ENCODE data around the gene TMEM262.

GRCh38 chr11:64208710-64209700 lies 2.5 kb downstream of the FERMT3 start:
- PRO-cap = no peak

DNA sequence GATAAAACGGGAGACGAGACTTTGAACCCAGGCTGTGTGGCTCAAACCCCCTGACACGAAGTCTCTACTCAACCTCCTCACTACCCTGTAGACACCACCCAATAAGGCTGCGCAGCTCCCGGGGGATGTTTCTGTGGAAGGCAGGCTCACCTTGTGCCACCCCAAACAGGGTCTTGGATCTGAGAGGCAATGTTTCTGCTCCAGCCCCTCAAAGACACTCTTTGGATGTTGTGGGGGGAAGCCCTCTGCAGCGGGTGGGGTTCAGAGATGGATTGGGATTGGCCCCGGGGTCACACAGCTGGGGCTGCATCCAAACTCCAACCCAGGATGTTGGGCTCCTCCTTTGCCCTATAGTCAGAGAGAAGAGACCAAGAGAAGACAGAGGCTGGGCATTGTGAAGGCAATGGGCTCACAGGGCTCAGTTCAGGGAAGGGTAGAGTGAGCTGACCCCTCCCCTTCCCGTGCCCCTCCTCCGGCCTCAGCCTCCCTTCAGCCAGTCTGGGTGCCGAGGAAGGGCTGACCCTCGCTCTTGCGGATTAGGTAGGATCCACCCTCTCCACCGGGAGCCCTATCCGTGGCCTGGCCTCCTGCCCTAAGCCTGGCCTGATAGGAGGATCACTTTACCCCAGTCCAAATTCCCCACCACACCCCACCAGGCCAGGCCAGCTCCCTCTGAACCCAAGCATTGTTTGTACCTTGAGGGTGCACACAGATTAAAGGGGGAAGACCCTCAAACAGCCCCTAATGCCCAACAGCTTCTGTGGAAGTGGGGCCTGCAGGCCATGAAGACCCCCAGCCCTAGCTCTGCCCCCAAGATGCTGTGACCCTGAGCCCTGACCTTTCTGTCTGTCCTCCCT lies 1.7 kb upstream of the PPP1R14B start:
- PRO-cap = no peak

GRCh38 chr11:64258647-64259405 lies 7.5 kb downstream of the PLCB3 start:
- PRO-cap = no peak

DNA sequence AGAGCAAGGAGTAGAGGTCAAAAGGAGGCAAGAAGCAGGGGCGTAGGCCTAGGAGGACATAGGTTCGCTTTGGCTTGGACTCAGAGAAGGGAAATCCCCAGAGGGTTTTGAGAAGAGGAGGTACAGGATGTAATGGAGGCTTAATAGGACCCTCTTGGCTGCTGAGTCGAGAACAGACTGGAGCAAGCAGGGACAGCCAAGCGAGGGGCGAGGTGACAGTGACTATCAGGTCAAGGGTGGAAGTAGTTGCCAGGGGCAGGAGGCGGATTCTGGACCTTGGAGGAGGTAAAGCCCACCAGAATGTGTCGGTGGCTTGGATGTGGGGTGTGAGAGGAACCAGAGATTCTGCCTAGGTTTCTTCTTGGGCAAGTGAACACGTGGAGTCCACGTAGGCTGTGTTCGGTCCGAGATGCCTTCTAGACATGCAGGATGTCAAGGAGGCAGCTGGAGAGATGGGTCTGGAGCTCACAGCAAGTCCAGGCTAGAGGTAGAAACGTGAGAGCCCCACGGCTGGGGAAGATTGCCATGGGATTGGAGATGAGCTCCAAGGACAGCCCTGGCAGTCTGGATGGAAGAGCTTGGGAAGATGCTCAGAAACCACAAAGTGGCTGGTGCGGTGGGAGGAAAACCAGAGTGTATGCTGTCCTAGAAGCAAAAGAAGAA lies 4.3 kb downstream of the TRMT112 start:
- PRO-cap = no peak

- PRO-cap = no peak
These were observed 1.4 kb downstream of the PRDX5 start for GRCh38 chr11:64319251-64319859.

DNA sequence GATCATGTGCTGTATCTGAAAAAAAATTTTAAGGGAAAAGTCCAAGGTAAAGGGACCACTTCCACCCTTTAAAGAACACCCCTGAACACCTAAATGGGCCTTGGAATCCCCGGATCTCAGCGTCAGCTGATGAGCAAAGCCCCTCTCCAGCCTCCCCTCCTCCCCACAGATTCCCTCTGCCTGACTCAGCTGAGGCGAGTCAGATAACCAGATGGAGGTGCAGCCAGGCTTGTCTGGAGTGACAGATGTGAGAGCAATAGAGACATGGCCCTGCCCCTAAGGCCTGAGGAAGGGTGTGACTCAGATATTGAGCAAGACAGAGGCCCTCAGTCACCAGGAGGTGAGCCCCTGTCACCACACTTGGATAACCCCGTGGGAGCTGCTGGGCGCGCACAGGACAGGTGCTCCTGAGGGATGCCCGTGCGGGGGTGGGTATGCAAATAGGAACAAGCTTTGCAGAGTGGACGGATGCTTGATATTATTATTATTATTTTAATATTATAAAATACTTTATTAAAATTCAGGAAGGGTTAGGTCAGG lies 4.9 kb upstream of the CCDC88B start:
- PRO-cap = no peak

- PRO-cap = no peak
These were observed 4.6 kb downstream of the CCDC88B start for GRCh38 chr11:64344596-64345084.

DNA sequence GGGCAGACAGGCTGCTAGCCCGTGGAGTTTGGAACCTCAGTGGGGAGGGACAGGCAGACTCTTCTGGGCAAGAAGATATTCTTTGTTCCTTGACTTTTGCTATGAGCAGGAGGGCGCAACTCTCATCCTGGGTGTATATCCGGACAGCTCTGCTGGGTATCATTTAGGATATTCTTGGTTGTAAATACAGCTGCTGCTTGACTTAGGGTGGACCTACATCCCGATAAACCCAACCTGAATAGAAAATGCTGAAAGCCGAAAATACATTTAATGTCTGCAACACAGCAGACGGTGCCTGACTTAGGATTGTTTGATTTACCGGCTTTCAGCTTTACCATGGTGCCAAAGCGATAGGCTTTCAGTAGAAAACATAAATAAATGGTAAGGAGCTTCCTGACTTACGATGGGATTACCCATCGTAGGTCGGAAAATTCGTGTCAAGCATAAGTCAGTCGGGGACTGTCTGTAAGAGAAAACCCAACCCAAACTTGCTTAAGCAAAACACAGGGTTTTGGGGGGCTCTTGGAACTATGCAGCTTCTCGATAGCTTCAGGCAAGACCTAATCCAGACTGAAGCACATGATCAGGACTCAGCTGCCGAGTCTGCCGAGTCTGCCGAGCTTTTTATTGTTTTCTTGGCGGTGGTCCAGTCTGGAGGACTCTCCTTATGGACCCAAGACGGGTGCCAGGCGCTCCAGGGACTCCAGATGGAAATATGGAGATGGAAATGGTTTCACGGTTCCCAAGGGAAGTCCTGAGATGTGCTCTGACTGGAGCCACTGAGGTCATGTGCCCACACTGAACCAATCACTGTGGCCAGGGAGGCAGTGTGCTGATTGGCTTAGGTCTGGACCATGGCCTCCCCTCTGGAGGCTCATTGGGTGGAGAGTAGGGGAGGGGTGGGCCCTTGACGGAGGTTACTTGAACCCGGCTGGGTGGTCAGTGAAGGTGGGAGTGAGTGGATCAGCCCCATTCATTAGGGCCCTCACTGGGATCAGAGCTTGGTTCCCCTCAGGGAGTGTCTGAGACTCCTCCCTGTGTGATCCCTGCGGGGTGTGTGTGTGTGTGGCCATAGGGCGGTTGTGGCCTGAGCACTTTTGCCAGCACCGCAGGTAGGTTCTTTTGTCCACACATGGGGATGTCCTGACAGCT lies 13.7 kb downstream of the RPS6KA4 start:
- PRO-cap = no peak

GRCh38 chr11:64409791-64410158 lies 50.8 kb downstream of the RPS6KA4 start:
- PRO-cap = no peak

DNA sequence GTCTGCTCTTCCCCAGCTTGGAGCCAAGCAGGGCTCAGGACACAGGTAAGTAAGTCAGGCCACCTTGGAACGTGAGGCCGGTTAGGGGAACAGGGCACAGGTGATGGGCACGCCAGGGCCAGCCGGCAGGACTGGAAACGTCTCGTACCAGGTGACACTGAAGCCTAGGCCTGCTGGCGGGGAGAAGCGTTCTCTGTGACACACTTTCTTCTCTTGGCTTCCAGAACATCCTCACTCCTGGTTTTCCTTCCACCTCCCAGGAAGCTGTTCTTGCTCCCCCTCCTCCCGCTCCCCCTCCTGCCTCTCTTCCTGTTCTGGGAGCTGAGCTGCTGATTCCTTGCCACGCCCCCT lies 4.0 kb downstream of the SLC22A11 start:
- PRO-cap = no peak

- PRO-cap = no peak
These were observed 63.2 kb downstream of the NRXN2 start for GRCh38 chr11:64659787-64660302.

DNA sequence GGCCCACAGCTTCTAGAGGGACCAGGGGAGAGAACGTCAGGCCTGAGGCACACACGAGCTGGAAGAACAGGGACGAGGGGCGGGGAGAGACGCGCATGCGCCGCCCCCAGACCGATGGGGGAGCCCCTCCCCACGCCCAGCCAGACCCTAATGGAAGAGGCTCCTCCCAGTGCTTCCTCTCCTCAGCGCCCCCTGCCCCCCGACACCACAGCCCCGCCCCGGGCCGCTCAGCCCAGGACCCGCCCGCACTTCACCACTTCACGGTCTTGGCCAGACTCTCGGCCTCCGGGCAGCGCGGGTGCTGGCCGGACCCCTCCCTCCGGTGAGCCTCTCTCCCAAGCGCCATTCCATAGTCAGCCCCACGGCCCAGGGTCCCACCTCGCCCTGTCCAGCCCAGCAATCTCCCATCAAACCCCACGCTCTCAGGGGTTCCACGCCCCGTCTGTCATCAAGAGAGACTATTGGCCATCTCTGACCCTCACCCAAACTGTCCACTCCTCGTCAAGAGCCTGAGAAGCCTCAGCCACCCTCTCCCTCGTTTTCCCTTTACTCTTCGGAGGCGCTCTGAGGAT lies 11.6 kb downstream of the NRXN2 start:
- PRO-cap = no peak

- PRO-cap = bidirectional peak, plus-strand start at chr11:64746073, minus-strand start at chr11:64745940; bidirectional peak, plus-strand start at chr11:64746309, minus-strand start at chr11:64746193
These were observed 2.0 kb upstream of the RASGRP2 start for GRCh38 chr11:64745696-64746522.

DNA sequence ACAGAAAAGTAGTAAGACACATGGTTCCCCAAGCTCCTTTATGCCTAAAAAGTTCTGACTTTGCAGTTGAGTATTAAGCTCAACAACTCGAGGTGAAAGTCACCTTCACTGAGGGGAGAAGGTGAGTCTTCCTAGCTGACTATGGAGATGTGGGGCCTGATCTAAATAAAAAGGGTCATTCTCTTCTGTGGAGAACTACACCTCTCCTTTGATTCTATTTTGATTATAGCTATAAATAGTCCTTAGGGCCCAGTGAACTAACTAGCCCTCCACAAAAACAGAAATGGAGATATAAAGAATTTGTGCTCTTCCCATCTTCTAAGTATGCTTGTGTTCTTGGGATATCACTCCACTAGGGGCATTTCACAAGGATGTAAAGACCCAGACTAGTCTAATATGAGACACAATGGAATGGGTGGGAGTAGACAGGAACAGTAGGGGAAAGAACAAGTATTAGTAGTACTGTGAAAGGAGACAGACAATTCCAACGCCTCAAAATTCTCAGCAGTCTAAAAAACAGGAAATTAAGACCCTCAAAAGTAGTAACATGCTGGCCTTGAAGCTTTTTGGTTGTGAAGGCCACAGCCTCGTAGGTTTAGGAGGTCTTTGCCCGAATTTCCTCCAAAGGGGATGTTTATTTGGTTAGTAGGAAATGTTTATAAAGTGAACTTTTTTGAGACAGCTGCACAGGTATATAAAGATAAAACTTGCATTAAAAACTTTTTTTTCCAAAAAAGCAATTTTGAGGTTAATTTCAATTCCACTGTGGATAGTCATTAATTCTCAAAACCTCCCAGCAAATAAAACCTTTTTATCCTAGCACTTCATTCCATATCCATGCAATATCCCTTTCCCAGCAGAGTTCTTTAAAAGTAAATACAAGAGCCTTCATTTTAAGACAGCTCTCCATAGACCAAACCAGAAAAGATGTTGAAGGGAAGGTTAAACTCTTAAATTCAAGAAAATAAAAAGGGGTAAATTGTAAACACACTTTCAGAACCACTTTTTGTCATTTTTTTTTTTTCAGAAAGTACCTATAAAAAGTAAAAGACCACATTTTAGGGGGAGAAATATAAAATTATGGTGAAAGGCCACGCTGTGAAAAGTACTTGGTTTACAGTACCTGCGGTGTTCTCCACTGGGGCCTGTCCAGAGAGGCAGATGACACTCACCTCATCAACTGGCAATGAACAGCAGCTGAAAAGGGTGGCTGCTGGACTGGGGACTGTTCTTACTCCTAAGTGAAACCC lies 2.9 kb downstream of the SF1 start:
- PRO-cap = no peak

DNA sequence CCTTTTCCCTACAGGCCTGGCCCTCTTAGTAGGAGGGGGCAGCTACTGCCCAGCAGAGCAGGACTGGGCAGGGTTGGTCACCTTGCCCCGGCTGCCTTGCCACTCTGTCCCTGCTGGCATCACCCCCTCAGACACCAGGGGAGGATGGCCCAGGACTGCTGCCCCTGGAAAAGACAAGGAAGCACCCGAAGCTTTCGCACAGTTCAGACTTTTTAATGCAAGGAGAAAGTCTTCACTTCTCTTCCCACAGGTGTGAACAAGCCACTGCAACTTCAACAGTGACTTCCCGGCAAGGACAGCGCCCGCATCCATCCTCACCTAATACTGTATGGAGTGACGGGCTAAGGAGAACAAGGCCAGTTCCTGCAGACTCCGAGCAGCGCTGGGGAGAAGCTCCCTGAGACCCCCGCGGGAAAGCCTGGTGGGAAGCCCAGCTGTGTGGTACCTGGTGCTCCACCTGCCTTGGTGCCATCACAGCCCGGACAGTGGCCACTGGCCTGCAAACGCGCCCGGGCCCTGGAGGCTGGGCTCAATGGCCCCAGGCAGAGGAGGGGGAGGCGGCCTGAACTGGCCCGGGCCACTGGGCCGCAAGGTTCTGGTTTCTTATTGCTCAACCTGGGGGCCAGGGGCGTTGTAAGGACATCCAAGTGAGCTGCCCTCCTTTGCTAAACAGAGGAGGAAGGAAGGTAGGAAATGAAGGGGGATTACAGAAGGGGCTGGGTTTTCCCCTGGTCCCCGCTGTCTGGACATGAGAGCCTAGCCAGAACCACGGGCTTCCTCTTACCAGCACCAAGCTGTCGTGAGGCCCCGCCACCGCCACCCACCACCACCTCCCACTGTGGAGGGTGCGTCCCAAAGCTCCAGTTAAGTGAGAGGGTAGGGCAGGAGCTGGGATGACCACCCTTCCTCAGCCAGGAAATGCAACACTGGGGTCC lies 8.4 kb upstream of the CDC42BPG start:
- PRO-cap = no peak

GRCh38 chr11:64913977-64914261 lies 3.1 kb downstream of the ATG2A start:
- PRO-cap = no peak

- PRO-cap = unidirectional peak, plus-strand start at chr11:64916502
These were observed 811 bp downstream of the ATG2A start for GRCh38 chr11:64915955-64916841.

- PRO-cap = no peak
These were observed 6.6 kb downstream of the SAC3D1 start for GRCh38 chr11:65047374-65048229.

DNA sequence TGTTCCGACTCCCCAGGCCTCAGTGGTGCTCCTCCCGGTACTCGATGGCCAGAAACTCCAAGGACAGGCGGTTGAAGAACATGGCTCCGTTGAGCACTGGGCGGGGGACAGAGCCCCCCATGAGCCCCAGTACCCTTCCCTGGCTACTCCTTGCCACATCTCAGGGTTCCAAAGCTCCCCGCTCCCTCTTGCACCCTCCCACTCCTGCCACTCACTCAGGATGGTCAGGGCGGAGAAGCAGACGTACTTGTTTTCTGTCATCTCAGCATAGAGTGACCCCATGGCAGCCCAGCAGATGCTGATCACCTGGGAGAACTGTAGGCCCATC lies 510 bp downstream of the TMEM262 start:
- PRO-cap = unidirectional peak, minus-strand start at position 193 of the sequence

DNA sequence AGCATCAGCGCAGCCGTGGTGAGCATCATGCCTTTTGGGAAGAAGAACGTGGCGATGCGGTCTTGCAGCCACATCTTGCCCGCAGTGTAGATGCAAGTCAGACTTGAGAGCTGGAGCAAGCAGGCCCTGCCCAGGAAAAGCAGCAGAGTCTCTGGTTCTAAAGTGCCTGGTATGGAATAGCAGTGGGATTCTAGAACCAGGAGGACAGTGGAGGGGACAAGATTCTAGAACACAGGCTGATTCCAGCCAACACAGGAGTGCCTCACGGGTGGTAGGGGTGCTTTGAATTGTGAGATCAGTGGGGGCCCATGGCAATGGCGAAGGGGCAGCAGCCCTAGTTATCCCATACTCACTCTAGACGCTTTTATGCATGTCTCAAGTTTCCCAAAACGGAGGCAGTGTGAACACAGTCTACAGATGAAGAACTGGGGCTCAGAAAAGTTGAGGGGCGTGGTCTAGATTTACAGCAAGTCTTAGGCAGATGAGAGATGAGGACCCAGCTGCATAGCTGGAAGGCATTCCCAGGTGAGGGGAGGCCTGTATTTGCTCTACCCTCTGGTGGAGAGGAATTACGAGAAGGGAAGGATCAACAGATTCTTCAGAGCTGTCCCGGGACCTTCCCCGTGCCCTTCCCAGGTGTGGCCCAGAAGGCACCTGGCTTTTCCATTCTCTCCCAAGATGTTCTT lies at the start of gene TMEM262:
Gene TMEM262, minus strand, starts transcription at position 153 of the 686 bp plus-strand sequence.
- PRO-cap = no peak

Data from bronchial lymph node (tissue), 1 donor.